Right cardiac atrium (tissue), 1 donor: Measurements from ENCODE around the gene LRP8.

DNA sequence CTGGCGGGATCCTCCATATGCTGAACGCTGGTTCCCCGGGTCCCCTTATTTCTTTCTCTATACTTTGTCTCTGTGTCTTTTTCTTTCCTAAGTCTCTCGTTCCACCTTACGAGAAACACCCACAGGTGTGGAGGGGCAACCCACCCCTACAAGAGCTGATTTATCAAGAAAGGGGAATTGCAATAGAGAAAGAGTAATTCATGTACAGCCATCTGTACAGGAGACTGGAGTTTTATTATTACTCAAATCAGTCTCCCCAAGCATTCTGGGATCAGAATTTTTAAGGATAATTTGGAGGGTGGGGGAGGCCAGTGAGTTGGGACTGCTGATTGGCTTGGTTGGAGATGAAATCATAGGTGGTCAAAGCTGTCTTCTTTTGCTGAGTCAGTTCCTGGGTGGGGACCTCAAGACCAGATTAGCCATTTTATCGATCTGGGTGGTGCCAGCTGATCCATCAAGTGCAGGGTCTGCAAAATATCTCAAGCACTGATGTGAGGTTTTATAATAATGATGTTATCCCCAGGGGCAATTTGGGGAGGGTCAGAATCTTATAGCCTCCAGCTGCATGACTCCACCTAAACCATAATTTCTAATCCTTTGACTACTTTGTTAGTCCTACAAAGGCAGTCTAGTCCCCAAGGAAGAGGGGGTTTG lies 16.7 kb upstream of the RAB3B start:
- PRO-cap: no peak

DNA sequence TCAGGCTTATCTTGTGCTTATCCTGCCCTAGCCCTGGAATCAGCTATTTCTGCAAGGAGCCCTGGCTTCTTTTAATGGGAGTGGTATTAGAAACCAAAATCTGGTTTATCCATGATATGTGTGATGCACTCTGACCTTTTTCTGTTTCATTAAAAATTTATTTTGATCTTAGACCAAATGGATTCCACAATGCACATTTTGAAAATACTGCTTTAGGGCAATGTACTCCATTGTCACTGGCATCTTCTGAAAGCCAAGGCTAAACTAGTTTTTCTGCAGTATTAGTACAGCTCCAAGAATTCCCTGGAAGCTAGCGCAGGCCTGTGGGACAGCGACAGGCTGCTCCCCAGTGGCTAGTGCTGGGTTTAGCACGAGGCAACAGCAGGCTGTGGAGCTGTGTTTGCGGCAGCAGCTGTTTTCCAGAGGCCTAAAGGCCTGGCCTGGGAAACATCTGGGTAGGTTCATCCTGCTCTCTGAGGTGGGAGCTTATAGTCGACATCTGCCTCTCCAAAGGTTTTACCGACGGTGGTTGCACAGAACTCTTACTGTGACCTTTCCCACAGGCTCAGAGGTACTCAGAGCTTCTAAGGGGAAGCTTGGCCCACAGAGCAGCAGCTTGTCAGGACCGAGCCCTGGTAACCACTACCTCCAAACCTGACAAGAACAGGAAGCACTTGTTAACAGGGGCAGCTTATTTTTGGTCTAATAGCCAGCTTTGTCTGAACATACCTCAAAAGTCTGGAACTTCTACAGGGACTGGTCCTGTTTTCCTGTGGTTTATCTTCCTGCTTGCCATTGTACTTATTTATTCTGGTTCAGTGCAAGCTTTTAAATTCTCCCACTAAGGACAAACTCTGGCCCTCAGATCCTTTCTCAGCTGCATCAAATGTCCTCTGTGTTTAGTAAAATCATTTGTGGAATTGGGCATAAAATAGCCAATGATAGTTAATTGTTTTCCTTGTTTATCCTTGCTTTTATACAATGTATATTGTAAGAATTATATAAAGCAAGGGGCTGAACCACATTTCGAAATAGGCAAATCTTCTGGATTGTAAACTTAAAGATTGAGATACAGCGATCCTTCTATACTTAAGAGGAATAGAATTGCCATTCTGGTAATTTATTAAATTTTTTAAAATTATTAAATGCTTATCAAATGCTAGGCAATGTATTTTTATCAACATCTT lies 17.1 kb downstream of the CC2D1B start:
- PRO-cap: no peak

- PRO-cap: no peak
Observed at GRCh38 chr1:52556708-52557350, 3.9 kb upstream of the TUT4 start.

DNA sequence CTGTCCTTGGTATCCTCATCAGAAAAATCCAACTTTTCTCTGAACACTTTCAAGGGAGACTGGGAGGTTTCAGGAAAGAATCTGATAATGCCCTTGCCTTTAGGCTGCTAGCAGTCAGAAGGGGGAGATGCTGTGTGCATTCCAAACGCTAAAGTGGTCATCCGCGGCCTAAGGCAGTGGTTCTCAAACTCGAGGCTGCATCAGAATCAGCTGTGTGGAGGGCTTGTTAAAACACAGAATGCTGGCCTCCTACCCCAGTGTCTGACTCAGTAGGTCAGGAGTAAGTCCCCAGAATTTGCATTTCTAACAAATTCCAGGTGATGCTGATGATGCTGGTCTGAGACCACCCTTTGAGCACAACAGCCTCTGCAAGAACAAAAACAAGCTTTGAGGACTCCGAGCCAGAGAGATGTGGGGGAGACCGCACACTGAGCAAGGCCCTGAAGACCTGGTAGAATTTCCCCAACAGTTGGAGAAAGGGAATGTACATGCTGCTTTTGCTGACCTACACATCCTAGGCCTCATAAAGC lies 26.9 kb downstream of the SHISAL2A start:
- PRO-cap: no peak

GRCh38 chr1:52698688-52699004 lies 499 bp upstream of the COA7 start:
- PRO-cap: no peak

- PRO-cap: bidirectional peak, plus-strand start at chr1:52921235, minus-strand start at chr1:52921142
Observed at GRCh38 chr1:52920570-52921312, 799 bp downstream of the ECHDC2 start.

DNA sequence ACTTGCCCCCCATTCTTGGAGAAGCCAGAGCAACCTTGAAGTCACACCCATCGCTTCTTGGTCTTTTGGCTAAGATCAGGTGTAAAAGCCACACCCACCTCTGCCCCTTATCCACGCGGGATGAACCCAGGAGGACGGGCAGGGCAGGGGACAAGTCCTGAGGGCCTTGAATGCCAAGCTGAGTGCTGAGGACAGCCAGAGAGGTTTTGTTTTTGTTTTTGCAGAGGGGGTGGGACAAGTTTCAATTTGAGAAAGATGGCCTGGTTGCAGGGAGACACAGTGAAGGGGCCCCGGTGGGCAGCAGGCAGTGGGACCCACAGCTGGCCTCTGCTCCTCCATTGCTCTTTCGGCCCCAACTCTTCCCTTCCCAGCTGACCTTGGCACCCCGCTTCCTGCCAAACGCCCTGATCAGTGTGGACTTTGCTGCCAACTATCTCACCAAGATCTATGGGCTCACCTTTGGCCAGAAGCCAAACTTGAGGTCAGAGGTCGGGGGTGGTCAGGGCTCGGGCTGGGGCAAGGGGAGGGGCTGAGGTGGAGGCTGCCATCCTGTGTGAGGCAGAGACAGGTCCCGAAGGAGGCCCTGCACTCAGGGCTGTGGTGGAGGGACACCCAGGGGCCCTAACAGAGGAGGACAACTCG lies 13.6 kb downstream of the PODN start:
- PRO-cap: no peak

DNA sequence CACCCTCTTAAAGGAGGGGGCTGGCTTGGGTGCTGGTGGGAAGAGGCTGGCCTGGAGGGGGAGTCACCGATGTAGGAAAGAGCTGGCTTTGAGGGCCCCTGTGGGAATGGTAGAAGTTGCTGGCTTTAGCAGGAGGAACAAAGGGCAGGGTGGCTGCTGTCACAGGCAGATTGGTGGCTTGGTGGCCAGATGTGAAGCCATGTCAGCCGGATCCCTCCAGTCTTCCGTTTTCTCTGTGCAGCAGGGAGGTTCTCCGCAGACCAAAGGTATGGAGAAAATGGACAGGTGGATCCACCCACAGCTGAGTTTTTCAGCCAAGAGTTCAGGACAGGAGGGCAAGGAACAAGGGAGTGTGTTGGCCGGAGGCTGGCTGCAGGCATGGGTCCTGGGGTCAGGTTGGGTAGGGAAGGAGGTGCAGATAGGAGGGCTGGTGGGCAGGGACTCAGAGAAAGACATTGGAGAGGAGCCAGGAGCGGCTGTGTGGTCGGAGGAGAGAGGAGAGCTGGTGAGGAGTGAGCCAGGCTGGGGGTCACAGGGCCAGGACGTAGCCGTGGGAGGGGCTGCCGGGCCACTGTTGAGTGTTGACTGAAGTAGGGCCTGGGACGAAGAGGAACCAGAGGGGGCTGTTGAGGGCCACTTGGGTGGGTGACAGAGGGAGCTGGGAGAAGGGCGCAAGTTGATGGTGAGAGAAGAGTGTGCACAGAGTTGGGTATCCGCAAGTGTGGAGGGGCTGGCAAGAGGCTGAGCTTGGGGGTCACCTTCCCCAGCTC lies 21.5 kb downstream of the PODN start:
- PRO-cap: no peak

- PRO-cap: no peak
Observed at GRCh38 chr1:53296599-53296853, 31.3 kb downstream of the LRP8 start.

GRCh38 chr1:53325920-53326386 lies 1.9 kb downstream of the LRP8 start:
- PRO-cap: unidirectional peak, minus-strand start at chr1:53326081; bidirectional peak, plus-strand start at chr1:53326462, minus-strand start at chr1:53326244

GRCh38 chr1:53327562-53328516 lies at the start of gene LRP8:
LRP8 (minus strand) TSS chr1:53328070.
- PRO-cap: bidirectional peak, plus-strand start at chr1:53328234, minus-strand start at chr1:53328042

DNA sequence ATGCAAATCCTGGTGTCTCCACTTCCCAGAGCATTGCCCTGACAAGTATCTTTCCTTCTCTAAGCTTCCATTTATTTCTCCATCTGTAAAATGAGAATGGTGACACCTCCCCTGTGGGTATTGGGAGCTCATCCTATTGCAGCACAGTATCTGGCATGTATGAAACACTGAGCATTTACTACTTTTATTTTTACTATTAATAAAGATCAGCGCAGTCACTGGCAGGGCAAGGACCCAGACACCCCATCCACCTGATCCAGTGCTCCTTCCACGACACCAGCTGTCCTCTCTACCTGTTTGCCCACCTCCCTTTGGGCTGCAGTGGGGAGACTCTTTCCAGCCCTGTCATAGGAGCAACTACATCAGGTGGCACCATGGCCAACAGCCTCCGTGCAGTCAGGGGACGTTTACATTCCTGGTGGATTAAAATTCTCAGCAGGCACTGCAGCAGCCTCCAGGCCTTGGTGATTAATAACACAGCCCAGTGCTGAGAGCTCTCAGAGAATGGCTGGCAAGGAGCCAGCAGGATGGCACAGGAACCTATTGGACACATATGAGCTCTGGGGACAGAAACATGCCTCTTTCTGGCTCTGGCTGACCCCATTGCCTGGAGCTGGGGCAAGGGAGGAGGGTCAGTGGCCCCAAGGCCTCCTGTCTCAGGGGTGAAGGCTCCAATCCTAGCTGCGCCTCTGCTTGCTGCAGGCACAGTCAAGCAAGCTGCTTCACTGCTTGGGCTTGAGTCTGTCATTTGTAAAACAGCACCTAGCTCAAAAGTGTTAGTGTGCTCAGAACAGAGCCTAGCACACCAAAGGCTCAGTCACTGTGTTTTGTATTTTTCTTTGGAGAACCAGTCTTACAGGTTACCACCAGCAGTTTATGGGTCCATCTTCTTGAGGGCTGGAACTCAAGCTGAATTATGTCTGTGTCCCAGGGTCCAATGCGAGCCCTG lies 113.3 kb downstream of the DMRTB1 start:
- PRO-cap: no peak

DNA sequence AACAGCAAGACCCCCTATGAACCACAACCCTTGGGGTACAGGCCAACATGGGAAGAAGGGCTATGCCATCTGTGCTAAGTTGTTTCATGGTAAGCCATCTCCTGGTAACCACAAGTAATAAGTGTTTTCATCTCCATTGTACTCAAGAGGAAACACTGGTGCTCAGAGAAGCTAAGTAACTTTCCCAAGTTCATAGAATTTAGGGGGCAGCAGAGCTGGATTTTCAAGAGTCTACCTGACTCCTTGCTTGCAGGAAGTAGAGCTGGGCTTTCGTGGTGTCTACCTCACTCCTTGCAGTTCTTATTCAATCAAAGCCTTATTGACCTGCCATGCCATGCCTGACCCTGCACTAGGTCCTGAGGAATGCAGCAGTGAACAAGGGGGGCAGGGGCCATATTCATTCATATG lies 93.4 kb downstream of the GLIS1 start:
- PRO-cap: no peak

DNA sequence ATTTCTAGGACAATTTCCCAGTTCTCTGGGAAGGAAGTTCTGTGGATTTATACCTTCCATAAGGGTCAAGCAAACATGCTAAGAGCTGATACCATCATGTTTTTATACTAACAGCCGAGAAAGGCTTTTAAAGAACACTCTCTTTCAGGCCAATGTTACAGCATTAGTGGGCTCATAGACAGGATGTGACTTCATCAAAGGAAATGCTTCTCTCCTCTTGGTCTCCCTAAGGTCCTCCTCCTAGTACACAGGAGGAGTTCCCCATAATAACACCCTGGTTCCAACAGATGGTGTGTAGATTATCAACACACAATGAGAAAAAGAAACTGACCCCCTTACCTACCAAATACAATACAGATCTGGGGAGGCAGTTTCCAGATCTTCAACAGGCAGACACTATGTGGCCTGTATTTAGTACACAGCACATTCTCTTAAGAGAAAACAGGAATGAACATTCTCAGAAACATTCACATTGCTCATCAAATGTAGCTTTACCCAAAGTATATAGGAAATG lies 26.7 kb upstream of the GLIS1 start:
- PRO-cap: no peak

GRCh38 chr1:53795943-53796407 lies 42.1 kb downstream of the NDC1 start:
- PRO-cap: no peak

DNA sequence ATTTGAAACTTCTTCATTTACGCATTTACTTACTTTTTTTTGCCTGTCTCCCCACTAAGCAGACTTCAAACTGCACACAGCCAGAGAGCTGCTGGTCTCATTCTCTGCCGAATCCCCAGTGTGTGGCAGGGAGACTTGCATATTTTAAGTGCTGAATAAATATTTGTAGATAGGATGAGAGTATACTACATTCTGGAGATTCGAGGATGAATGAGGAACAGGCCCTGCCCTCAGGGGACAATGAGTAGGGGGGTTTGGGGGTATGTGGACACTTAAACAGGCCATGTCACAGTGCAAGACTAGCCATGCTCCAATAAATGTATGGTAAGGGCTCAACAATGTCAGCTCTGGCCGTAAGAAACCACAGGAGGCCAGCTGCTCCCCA lies 8.3 kb downstream of the DIO1 start:
- PRO-cap: no peak

DNA sequence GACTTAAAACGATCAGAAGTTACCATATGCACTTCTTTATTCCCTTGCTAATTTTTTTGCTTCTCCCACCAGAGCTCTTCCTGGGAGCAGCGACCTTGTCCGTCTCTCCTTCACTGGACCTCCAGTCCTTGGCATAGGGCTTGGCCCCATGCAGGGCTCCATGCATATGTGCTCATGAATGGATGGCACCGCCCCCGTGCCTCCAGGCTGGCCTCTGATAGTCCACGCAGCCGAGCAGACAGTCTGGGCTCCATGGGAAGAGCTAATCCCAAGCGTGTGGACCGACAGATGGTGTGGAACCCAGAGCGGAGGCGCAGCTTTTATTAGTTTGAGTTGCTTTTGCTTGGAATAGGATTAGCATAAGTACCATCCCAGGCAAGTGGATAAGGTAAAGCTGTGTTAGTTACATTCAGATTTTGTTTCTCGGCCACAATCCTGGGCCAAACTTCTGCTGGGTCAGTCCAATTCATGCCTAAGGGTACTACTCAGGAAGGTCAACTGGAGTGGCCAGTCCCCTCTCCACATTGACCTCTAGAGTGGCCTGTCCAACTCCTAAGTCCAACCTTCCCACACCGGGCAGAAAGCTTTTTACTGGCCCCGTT lies 41.7 kb downstream of the CDCP2 start:
- PRO-cap: no peak

GRCh38 chr1:54120917-54122151 lies 31.5 kb downstream of the CDCP2 start:
- PRO-cap: no peak

DNA sequence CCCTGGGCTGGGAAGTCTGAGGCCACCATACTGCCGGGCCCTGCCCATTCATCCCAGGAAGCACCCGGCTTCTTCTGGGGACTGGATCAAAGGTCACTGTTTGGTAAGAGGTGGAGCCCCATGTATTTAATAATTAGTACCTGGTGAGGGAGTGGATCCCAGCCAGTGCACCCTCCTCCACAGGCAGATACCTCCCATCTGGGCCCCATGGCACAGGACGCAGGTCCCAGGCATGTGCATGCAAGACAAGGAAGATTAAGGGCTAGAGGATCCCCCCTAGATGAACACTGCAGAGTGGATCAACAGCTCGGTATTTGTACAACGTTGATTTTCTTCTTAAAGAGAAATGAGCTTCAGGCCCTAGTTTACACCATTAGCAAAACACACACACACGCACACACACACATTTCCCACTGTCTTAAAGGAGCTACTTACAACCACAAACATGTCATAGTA lies 90.6 kb downstream of the MRPL37 start:
- PRO-cap: no peak

GRCh38 chr1:54347944-54348931 lies 148.3 kb downstream of the MRPL37 start:
- PRO-cap: no peak